Left lung (tissue), 1 donor: ENCODE results near the gene ALDH7A1.

GRCh38 chr5:125277549-125277998 is 531.1 kb upstream of the ZNF608 start:
- PRO-cap, result no peak

DNA sequence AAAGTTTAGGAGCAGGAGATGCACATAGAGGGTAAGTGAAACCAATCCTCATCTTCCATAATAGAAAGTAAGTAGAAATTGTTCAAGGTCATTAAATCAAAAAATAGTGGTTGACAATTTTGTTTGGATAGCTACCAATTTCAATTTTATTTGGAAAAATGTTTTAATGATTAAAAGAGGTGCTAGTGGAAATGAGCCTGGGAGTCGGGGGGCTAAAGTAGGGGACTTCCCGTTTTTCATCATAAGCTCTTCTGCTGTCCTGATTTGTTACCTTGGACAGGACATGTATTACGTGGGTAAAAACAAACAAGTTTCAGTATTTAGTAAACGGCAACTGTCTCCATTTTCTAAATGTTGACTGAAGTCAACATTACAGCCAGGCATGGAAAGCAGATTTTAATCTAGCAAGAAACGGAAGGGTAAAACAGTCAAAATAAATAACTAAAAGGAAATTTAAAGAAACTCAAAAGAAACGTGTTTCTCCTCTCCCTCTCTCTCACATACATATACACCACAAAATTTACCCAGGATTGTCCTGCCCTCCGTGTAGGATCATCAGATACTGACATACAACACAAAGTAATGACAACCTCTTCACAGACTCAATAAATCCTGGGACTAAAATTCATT is 212.2 kb upstream of the GRAMD2B start:
- PRO-cap, result no peak

- PRO-cap, result no peak
These were observed 49.6 kb upstream of the GRAMD2B start for GRCh38 chr5:126373227-126374373.

- PRO-cap, result no peak
These were observed 14.0 kb downstream of the GRAMD2B start for GRCh38 chr5:126437012-126437832.

- PRO-cap, result no peak
These were observed 67.0 kb downstream of the GRAMD2B start for GRCh38 chr5:126490132-126490656.

DNA sequence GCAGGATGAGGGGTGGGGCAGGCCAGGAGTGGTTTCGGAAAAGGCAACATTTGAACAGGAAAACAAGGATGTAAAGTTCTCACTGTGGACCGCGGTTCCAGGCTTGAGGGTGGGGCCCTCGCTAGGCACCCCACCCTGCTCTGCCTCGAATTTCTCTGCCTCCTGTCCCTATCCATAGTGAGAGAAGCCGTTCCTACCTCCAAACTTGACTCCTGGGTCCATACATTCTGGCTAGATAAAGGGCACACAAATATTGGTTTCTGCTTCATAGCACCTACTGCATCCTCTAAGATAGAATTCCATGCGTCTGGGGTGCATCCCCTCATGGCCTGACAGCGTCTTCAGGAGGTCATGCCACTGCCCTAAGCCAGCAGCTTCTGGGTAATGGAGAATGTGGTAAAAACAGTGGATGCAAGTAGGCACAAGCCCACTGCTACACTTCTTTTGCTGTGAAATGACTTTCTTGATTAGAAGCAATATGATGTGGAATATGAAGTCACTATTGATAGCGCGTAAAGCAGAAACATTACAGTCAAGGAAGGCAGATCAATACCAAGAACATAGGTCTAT is 79.0 kb downstream of the GRAMD2B start:
- PRO-cap, result unidirectional peak, plus-strand start at position 294 of the sequence

DNA sequence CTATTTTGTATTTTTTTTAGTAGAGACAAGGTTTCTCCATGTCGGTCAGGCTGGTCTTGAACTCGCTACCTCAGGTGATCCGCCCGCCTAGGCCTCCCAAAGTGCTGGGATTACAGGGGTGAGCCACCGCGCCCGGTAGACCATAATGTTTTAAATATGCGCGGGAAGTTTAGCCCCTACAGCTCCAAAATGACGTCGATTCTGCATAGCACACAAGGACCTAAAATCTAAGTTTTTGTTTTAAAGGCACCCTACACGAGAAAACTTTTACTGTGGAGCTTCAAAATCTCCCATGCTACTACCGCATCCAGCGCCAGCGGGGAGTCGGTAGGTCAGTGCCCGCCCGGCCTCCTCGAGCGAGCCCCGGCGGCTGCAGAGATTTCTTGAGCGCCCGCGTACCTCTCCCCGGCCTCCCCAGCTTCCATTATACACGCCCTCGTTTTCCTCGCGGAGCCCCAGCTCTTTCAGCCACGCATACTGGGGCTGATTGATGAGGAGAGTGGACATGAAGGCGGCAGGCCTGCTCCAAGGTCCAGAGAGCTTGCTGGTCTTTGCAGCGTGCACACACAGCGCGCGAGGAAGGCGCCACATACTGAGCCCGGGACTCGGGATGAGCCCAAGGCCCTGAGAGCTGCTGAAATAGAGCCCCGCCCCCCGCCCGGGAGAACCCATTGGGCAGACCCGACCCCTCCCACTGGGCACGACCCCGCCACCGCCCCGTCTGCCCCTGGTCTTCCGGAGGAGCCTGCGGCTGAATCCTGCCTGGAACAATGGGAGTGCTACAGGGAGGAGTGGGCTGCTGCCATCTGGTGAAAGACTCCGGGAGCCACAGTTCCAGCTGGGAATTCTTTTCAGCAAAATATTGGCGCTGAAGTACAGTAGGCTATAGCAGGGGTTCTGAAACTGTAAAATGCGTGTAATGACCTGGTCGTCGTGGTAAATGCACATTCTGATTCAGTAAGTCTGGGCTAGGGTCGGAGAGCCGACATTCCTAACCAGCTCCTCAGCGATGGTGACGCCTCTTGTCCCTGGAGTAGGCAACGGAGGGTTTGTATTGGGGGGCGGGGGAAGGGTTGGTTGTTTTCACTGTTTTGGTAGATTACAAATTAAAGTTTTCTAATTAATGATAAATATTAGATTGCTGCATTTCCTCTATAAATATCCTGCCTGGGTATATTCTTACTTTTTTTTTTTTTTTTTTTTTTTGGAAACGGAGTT is at the start of gene ALDH7A1:
ALDH7A1 (minus strand) TSS at position 612 of the 1,218 bp plus-strand sequence.
- PRO-cap, result bidirectional peak, plus-strand start at position 805 of the sequence, minus-strand start at position 612 of the sequence; unidirectional peak, minus-strand start at position 1,024 of the sequence

- PRO-cap, result no peak
These were observed 110.2 kb downstream of the LMNB1 start for GRCh38 chr5:126886941-126887677.

GRCh38 chr5:127229163-127229955 is 61.2 kb upstream of the MEGF10 start:
- PRO-cap, result bidirectional peak, plus-strand start at chr5:127229376, minus-strand start at chr5:127229431; bidirectional peak, plus-strand start at chr5:127229707, minus-strand start at chr5:127229782

- PRO-cap, result no peak
These were observed 3.9 kb downstream of the CCDC192 start for GRCh38 chr5:127706672-127707966.

DNA sequence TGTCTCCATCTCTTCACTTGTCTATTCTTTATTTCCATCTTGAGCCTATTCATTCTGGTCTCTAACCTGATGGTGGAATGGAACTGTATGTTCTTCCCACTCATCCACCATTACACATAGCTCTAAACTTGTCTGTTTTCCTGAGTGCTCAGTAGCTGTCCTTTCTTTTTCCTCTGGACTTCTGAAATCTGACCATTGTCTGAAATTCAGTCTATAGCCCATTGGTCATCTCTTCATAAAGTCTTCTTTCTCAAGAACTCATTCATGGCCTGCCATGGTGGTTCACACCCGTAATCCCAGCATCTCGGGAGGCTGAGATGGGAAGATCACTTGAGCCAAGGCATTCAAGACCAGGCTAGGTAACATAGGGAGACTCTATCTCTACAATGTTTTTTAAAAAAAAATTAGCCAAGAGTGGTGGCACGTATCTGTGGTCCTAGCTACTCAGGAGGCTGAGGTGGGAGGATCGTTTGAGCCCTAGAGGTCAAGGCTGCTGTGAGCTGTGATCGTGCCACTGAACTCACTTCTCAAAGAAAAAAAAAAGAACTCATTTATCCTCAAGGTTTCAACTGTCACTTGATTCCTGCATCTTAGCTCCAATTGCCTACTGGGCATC is 29.2 kb upstream of the SLC12A2 start:
- PRO-cap, result no peak

DNA sequence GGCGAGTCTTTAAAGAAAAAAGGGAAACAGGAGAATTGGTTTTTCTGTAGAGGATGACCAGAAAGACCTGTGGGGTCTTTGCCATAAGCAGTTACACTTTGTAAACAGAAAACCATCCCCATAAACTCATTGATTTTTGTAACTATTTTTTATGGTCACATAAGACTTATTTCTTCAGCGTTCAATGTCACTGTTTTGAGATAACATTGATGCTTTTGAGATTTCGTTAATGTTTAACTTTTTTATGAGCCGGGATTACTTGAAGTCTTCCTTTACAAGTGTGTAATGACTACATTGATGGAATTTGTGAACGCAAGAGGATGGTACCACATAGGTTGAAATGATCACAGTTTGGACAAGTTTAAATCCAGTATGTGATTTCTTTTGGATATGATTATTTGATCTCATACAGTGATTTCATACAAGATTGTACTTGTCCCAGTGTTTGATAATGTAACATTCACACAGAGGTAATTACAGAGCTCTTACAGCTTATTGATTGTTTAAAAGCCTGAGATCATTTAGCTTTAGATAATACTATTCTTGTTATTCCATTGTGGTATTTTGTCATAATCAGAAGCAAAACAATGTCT is 1.9 kb downstream of the SLC12A2 start:
- PRO-cap, result no peak

- PRO-cap, result no peak
These were observed 74.5 kb downstream of the SLC12A2 start for GRCh38 chr5:128157876-128158566.

DNA sequence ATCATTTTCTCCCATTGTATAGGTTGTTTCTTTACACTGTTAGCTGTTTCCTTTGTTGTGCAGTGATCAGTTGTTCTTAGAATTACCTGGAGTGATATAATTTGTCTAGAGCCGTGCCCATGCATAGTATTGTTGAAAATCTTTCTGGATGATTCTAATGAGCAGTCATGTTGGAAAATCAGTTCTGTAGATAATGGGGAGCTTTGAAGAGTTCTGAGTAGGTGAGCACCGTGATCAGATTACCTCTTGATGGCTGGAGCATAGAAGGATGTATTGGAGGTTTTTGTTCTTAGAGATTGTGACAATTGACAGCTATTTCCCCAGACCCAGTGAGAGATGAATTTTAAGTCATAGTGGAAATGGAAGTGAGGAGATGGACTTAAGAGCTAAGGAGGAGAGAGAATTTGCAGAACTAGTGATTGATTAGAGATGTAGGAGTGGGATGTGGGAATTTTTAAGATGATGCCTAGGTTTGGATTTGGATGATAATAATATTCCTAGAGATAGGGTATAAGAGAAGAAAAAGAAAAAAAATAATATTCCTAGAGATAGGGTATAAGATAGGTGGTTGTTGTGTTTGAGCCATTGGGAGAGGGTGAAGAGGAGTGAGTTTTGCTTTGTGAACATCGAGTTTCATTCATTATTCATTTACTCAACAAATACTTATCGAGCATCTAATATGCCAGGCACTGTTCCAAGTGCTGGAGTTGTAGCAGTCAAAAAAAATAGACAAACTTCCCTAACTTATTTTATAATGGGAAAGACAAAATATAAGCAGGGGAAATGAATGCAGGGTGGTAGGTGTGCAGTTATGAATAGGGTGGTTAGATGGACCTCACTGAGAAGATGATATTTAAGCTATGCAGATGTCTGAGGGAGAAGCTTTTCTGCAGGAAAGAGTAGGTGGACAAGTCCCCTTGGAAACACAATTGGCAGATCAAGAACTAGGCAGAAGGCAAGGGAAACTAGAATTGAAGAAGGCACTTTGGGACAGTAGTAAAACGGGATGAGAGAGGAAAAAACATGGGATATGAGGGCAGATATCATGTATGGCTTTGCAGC is 18.8 kb downstream of the CHSY3 start:
- PRO-cap, result no peak

- PRO-cap, result no peak
These were observed 151.3 kb downstream of the CHSY3 start for GRCh38 chr5:130055588-130055907.

DNA sequence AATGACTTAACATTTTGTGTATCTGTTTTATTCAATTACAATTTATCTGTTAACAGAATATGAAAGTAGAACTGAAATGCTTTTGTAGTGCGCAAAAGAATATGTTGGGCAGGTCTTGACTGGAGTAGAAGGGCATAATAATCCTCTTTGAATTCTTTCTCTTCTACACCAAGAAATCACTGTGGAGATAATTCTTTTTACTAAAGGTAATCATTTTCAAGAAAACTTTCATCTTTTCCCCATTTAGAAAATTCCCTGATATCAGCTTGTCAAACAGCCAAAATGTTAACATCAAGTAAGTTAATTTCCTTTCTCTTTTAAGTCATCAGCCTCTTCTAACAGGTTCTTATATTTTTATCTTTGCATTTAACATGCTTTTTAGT is 12.7 kb upstream of the CDC42SE2 start:
- PRO-cap, result no peak

GRCh38 chr5:131262831-131263195 is 1.0 kb upstream of the CDC42SE2 start:
- PRO-cap, result no peak

DNA sequence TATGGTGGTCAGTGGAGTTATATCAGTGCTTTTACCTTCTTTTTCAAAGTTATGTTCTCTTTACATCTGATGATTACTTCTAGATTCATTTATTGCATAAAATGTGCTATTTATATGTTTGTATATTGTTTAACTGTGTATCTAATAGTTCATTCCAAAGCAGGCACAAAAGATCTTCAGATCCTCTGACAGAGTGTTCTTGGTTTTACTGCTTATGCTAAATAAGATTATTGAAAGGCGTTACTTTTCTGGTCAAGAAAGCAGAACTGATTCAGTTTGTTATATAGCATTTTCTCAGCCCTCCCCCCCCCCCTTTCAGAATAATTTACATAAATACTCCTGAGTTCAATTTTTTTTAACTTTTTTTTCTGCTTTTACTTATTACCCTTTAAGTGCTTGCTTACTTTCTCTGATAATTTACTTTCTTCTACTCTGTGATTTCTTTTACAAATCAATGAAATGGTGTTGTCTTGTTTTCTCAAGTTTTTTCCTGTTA is 15.3 kb downstream of the CDC42SE2 start:
- PRO-cap, result no peak

- PRO-cap, result no peak
These were observed 129.5 kb downstream of the CDC42SE2 start for GRCh38 chr5:131393310-131393871.

GRCh38 chr5:131395226-131396161 is 131.6 kb downstream of the CDC42SE2 start:
- PRO-cap, result no peak